Fibroblast of villous mesenchyme (primary cell): ENCODE measurements around the genes DLX2 and CDCA7.

DNA sequence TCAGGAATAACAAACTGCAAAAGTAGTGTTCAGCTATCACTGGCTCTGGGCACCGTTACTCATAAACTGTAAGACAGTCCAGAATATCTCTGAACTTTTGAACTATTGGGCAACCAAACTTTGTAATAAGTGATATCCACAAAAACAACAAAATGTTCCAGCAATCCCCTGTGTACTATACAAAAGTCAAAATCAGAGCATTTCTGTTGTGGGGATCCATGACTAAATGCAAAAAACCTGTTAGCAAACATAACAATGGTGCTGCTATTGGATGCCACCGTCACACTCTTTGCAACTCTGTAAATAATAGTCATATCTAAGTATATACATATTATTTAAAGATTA is 56.2 kb downstream of the SLC25A12 start:
- CAGE, long polyA plus RNA: no peak

GRCh38 chr2:172084185-172085189 is 820 bp upstream of the DLX1 start:
- CAGE, long polyA plus RNA: no peak

DNA sequence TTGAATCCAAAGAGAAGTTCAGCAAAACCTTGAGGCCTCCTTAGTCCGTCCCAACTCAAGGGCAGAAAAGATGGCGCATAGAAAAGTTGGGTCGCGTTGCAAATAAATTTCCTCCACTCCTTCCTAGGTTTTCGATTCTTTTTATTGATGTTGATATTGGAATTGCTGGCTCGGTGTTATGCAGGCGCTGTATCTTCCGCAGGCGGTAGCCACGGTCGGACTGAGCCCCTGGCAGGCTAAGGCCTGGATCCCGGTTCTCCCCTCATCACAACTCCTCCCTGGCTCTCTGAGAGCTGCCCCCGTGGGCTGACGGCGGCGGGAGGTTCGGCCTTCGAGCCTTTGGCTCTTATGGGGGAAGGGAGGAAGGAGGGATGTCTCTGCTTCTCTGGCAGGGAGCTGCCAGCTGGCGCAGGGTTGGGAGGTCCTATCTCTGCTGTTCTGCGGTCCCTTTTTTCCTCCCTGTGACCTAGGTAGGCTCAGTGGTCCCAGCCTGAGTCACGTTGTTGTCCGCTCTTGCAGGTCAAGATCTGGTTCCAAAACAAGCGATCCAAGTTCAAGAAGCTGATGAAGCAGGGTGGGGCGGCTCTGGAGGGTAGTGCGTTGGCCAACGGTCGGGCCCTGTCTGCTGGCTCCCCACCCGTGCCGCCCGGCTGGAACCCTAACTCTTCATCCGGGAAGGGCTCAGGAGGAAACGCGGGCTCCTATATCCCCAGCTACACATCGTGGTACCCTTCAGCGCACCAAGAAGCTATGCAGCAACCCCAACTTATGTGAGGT is 2.4 kb downstream of the DLX1 start:
- CAGE, long polyA plus RNA: no peak

DNA sequence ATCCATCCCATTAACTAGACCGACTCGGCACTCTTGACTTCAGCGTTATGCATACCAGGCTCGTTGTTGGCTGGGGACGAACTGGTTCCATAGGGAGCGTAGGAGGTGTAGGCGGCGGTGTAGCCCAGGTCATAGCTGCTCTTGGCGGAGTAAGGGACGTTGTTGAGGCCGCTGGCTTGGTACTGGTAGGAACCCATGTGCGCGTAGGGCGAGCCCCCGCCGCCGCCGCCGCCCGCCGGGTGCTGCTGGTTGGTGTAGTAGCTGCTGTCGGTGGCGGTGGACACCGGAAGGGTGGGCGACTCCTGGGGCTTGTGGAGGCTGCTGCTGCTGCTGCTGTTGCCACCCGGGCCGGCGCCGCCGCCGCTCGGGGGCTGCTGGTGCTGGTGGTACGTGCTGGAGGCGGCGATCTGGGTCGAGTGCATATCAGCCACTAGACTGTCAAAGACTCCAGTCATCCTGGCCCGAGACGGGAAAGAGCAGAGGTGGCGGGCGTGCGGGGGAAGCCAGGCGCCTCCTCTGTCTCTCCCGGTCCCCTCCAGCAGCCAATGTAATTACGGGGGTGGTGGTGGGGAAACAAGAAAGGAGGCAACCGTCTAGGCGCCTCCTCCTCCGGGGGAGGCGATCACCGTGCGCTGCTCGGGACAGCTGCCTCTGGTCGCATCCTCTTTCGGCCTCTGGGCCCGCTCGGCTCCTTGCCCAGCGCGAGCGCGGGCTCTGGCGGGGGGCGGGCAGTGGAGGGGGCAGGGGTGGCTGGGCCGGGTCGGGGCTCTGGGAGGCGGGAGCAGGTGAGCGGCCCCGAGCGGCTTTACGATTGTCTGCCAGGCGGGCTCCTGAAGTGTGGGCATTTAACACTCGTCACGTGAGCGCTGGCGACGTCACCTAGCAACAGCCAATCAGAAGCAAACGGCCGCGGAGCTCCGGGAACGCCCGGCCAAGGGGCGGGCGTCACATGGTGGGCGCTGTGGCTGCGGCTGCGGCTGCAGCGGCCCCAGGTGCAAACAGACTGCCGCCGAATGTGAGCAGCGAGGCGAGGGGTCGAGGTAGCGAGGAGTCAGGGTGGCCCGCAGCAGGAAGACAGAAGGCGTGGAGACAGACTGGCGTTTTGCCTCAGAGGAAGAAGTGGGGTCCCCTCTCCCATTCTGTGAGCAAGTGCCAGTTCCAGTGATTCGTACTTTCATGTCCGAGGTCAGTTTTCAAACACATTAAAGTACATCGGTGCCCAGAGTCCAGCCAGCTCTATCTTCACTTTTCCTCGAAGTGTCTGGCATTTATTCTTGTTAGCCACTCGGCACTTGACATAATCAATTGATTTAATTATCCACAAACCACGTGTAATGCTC is at the start of gene DLX2:
Gene DLX2 (minus strand): TSS at position 817 of the 1,340 bp plus-strand sequence.
- CAGE, long polyA plus RNA: no peak

- CAGE, long polyA plus RNA: no peak
Measured at GRCh38 chr2:172329691-172330760, 97.4 kb upstream of the ITGA6 start.

GRCh38 chr2:172433056-172433644 is 5.8 kb downstream of the ITGA6 start:
- CAGE, long polyA plus RNA: no peak

DNA sequence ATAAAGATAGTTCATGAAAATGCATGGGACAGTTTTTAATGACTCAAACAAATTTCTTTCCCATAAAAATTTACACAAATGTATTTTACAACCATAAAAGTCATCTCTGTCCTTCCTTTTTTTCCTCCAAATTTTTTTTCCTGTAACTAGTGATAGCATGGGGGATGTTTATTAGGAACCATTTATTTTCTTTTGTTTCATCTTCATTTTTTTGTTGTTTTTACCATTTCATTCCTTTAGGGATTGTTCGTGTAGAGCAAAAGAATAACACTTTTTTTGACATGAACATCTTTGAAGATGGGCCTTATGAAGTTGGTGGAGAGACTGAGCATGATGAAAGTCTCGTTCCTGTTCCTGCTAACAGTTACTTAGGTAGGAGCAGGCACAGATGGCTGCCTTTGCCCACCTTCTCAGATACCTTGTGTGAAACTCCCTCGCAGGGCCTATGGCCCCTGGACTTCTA is 43.4 kb downstream of the ITGA6 start:
- CAGE, long polyA plus RNA: no peak

GRCh38 chr2:172783052-172783503 is 47.4 kb downstream of the RAPGEF4 start:
- CAGE, long polyA plus RNA: no peak

DNA sequence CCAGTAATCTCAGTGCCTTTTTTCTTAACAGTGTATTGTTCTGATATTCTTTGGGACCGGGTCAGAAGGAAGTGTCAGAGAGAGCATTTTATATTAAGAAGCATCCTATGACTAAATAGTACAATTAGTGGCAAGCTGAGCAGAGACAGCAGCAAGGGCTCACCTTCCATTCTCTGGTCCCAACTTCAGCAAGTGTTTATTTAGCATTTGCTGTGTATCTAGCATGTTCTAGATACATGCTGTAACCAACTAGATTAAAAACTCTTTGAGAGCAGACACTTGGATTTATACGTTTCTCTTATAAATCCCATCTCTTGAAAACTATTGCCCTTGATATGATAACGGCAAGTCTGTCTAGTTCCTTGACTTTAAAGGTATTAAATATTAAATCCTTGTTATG is 126.6 kb downstream of the RAPGEF4 start:
- CAGE, long polyA plus RNA: no peak

GRCh38 chr2:173028623-173029046 is 47.0 kb upstream of the MAP3K20 start:
- CAGE, long polyA plus RNA: no peak

- CAGE, long polyA plus RNA: no peak
Measured at GRCh38 chr2:173043428-173044017, 32.1 kb upstream of the MAP3K20 start.

DNA sequence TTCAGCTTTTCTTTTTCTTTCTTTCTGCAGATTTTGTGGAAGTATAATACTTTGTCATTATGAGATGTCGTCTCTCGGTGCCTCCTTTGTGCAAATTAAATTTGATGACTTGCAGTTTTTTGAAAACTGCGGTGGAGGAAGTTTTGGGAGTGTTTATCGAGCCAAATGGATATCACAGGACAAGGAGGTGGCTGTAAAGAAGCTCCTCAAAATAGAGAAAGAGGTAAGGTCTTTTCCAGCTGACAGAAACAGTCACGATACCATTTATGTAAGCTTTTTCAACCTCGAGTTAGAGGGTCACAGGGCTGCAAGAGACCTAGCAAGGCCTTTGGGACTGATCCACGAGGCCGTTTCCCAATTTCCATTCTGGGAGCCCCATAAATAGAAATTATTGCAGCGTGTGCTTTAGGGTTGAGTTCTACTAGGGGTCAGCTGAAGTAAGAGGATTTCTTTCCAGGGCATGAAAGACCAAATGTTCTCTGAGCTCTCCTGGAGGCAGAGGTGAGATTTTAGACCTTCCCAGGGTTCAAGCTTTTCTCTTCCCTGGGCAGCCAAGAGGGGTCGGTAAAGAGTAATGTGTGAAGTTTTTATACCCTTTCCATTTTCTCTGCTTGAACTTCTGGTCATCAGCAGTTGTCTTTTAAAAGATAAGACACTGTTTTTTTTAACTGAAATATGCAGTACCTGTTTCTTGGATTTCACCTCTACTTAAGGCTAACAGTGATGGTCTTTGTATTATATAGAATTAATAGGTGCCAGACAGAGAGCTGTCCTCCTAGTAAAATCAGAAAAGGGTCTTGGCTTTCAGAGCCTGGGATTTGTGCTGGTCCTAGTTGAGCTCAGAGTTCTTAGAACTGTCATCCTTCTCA is 15.6 kb downstream of the MAP3K20 start:
- CAGE, long polyA plus RNA: no peak

DNA sequence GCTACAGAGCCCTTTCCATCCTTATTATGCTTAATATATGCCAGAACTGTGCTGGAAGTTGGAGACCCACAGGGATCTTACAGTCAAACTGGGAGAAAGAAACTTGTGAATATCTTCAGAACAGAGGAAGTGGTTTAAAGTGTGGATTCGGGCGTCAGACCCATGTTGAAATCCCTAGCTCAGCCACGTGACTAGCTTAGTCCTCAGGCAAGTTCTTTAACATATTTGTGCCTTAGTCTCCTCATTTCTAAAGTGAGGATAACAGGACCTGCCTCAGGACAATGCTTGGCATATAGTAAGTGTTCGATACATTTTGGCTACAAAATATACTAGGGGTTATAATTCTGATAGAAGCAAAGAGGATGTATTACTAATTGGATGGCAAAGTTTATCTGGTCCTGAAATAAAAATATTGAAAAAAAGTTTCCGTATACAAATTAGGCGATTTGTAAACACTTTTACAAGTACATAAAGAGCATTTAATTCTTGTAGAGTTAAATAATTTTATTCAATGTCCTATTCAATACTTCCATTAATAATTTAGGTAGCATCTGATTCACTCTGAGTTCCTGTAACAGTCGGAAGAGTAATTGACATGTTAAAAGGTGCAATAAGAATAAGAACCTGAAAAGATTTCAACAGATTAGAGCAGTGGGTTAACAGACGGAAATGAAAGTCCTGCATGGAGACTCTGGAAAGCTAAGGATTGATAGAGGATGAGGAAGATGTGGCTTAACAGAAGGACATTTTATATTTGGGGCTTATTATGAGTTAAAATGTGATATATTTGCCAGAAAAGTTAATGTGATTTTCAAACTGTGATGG is 59.3 kb downstream of the MAP3K20 start:
- CAGE, long polyA plus RNA: no peak

DNA sequence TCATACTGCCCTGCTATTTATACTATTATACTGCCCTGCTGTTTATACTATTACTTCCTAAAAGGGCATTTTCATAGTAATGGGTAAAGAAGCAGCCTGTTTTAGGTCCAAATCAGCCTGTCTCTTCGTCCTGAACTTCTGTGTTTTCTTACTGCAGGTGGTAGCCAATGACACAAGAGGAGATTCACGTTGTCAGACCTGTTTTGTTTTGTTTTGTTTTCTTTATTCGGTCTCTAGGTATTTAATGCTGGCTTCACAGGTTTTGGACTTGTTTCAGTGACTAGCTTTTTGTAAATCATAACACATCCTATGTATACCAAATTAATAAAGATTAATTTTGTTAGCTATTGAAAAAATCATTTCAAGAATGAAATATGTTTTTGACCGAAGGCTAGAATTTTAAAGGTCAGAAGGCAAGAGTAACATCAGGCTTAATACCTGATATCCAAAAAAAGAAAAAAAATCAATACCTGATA is 116.5 kb downstream of the MAP3K20 start:
- CAGE, long polyA plus RNA: no peak

- CAGE, long polyA plus RNA: no peak
Measured at GRCh38 chr2:173214012-173214604, 138.5 kb downstream of the MAP3K20 start.

DNA sequence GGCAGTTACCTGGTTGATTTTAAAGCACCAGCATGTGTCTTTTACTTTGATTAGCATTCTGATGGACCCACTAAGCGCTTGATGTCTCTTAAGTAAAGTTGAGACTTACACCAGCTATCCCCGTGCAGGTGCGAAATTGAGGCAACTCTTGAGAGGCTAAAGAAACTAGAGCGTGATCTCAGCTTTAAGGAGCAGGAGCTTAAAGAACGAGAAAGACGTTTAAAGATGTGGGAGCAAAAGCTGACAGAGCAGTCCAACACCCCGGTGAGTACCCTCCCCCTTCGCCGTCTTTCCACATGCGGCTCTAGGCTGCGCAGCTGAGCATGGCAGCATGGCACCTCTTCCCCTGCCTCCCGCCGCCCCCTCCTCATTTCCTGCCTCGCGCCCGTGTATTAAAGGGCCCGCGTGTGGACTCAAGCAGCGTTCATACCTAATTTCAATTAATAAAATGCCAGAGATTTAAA is 137.7 kb upstream of the CDCA7 start:
- CAGE, long polyA plus RNA: no peak

- CAGE, long polyA plus RNA: no peak
Measured at GRCh38 chr2:173238550-173238876, 116.2 kb upstream of the CDCA7 start.

GRCh38 chr2:173354209-173355285 is at the start of gene CDCA7:
TSS of gene CDCA7 (plus strand) at chr2:173354872.
- CAGE, long polyA plus RNA: no peak

DNA sequence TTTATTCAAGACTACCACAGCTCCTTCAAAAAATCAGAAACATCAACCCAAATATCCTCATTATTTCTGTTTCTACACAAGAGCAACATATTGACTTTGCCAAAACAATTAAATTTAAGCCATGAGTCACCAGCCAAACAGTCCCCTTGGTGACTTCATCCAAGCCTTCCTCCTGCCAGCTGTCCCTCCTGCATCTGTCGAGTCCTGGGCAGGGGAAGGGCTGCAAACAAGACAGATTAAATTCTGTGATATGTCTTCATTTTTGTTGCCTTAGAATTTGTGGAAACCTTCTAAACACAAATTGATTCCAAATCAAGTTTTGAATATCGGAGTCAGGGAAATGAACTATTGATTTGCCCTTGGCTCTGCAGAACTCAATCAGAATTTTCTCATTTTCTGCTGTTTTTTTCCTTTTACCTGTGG is 110.3 kb downstream of the SP3 start:
- CAGE, long polyA plus RNA: no peak

- CAGE, long polyA plus RNA: no peak
Measured at GRCh38 chr2:173901897-173902595, 63.1 kb downstream of the SP3 start.